Left colon (tissue), 1 donor: ENCODE measurements around the genes STAT4 and CAVIN2.

DNA sequence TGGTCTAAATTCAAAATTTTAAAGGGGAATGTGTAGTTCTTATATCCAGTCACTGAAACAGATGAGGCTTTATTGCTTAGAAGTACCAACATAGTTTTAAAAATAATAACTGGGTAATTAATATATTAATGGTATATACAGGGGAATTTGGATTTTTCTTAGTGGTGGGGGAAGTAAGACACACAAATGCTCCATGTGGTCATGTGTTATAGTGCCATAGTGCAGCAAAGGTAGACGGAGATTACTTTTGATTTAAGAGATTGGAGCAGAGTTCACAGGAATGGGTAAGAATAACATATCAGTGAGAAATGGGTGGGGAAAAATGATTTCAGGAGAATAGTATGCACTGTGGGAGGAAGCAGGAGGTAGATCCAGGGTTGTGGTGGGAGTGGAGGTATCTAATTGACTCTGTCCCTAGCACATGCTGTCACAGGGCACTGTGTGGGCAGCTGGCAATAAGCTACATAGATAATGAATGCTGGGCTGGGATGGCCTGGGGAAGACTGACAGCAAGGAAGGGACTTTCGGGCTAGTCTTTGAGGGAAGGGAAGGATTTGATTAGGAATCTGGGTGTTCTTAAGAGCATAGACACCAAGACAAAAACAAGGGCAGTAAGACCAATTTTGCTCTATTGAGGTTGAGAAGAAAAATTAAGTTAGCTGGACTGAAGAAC is 65.3 kb downstream of the STAT1 start:
- PRO-cap, result no peak

DNA sequence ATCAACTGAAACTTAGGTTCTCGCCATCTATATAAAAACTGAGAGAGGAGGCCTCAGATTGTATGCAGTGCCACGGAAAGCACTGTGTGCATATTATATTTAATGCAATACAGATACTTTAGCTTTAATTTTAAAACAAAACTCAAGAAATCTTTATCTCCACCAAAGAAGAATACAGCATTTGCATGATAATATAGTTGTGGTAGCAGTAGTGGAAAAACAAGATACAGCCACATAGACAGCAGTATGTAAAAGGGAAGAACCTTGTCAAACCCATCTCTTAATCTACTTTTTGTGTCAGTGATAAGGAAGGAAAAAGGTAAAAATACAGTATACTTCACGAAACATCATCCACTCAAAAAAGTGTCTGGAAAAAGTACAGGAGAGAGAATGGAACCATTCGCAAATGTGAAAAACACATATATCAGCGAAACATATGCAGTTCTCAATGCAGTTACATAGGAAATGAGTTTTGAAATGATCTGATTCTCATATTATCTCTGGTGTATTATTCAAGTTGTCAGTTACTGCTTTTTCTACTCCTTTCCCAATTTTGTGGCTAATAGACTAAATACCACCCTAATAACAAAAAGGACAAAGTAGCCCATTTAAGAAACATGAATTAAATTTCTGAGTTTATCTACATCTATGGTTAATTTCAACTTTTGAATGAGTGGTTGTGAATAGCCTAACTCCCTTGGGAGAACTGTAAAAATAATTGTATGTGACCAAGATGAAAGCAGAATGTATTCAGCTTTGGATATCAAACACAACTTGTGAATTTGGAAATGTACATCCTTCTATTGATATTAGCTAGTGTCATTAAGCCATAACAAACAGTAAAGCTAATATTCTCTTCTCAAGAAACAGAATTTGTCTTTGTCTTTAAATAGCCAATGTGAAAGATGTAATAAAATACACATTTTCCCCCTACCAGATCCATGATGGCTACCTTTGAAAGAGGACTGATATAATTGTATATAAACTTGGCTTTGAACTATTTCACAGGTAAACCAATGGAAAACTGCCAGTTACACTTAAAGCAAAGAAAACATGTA is 44.4 kb downstream of the STAT1 start:
- PRO-cap, result no peak

- PRO-cap, result no peak
Measured at GRCh38 chr2:191008840-191009182, 5.2 kb downstream of the STAT1 start.

GRCh38 chr2:191019988-191020736 is 6.2 kb upstream of the STAT1 start:
- PRO-cap, result bidirectional peak, plus-strand start at chr2:191020538, minus-strand start at chr2:191020306

DNA sequence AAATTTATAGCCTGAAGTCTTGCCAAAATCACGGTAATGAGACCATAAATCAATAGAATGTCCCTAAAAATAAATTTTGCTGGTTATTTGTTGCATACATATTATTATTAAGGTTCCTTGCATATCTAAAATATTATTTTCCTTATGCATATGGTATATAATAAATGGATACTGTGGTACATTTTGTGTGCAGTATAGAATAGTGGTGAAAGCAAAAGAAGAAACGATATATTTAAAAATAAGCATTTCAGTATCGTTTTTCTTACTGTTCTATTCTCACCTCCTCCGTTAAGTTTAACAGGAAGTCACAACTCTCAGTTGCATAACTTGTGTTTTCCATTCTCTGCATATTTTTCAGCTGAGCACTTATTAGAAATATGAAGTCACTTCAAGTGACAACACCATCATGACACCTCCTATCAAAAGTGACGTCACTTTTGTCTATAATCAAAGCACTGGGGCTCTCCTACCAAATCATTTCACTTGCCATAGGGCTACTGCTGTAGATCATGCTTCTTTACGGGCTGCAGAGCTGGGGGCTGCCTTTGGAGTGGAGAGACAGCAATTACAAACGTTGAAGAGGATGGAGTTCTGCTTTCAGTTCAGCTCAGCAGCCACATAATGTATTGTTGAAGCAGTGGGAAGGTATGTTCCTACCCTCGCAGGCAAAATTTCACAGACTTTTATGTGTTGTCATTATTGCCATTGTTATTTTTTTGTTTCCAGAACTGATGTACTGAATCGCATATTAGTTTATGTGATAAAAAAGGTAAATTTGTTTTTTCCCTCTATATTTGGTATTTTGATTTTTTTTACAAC is 36.4 kb downstream of the STAT4 start:
- PRO-cap, result no peak

DNA sequence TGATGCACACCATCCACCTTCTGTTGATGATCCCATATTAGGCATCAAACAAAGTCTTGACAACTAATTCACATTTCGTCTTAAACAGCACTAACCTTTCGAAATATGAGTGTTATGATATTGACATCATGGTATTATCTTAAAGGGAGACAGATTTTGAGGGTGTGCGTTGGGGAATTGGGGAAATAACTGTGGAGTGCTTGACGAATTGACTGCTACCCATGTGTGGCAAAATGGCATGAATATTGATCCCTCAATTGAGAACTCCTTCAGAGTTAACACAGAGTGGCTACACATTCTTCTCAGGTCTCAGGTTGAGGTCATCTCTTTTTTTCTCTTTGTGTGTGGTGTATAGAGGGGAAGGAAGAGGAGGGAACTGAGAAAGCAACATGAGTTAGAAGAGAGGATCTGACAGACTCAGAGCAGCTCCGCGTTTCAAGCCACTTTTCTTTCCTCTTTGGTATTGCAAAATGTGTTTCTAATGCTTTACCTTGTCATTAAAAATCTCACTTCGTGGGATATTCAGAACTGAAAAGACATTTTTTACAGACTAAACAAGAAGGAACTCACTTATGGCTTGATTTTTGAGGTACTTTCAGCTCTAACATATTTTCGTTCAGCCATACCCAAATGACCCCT is 22.7 kb downstream of the STAT4 start:
- PRO-cap, result no peak

DNA sequence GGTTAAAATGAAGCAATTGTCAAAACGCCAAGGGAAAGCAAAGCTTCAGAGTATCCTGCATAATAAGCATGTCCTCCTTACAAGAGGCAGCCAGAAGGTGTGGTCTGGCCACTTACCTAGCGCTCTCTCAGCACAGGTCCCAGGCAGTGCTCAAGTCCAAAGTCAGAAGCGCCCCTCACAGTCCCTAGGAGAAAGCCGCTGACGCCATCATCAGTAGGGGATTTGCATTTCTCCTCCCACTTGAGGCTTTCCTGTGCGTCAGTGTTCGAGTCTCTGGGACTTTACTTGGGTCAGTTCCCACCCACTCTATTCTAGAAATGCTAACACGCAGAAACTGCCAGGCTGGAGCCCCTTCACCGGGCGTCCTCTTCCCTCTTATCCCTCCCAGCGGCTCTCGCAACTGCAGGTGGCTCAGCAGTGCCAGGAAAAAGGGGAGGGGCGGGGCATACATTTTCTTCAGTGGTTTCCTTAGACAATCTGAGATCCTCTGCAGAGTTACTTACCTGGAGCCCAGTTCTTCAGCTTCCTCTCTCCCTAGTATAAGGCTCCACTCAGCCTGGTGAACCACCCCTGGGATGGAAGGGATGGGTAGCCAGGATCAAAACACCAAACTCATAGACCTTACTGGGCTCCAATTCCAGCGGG is at the start of gene STAT4:
TSS of gene STAT4 (minus strand) at position 164 of the 645 bp plus-strand sequence.
- PRO-cap, result bidirectional peak, plus-strand start at position 330 of the sequence, minus-strand start at position 129 of the sequence

- PRO-cap, result no peak
Measured at GRCh38 chr2:191166092-191166695, 15.4 kb upstream of the STAT4 start.

- PRO-cap, result no peak
Measured at GRCh38 chr2:191171559-191172099, 20.8 kb upstream of the STAT4 start.

- PRO-cap, result no peak
Measured at GRCh38 chr2:191184444-191185193, 33.8 kb upstream of the STAT4 start.

DNA sequence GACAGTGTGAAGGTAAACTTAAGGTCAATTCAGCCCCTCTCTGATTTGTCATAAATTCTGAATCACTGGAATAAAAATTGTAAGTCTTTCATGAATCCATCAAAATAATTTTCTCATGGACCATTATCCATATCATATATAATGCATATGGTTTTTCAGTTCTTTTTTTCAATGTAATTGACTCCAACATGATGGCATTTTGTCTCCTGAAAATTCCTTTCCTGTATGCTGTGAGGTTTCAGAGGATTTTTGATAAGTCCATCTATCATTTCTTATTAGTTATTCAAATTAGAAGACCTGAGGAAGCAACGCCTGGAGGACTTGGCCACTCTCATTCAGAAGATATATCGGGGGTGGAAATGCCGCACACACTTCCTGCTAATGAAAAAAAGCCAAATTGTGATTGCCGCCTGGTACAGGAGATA is 147.6 kb downstream of the MYO1B start:
- PRO-cap, result no peak

GRCh38 chr2:191593964-191594445 is 83.9 kb upstream of the NABP1 start:
- PRO-cap, result no peak

GRCh38 chr2:191628843-191629436 is 49.0 kb upstream of the NABP1 start:
- PRO-cap, result no peak

GRCh38 chr2:191666699-191667260 is 11.2 kb upstream of the NABP1 start:
- PRO-cap, result no peak

GRCh38 chr2:191677938-191677991 is 171 bp upstream of the NABP1 start:
- PRO-cap, result no peak

DNA sequence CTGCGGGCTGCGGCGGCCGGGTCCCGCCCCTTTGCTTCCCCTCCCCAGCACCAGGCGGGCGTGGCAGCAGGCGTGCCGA is 105 bp upstream of the NABP1 start:
- PRO-cap, result no peak

GRCh38 chr2:191689591-191690100 is 11.7 kb downstream of the NABP1 start:
- PRO-cap, result no peak

DNA sequence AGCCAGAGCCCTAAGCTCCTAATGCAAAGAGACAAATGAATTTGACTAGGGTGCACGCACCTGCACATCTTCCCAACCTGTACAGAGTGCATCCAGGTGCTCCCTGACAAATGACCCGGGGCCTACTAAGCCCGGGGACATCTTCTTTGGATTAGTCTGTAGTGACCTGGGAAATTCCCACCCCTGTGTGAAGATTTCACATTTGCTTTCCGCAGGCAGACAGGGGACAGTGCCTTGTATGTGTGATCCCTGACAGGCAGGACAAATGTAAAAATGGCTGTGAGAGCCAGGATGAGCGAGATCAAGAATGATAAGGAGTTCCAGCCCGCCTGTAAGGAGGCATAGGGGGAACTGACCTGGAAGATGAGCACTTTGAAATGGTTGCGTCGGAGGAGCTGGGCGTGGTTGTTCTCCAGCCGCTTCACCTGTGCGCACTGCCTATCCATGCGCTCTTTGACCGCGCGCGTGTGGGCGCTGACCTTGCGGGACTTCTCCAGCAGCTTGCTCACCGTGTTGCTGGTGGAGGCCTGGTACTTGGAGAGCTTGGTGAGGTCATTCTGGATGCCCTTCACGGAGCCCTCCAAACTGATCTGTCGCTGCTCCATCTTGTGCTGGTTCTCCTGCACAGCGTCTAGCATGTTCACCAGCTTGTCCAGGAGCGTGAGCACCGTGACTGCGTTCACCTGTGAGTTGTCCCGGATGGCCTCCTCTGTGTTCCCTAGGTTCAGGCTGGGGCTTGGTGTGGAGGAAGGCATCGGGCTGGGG is 619 bp downstream of the CAVIN2 start:
- PRO-cap, result no peak

GRCh38 chr2:191846852-191847603 is at the start of gene CAVIN2:
Gene CAVIN2, minus strand, starts transcription at chr2:191847088.
- PRO-cap, result unidirectional peak, minus-strand start at chr2:191847075; bidirectional peak, plus-strand start at chr2:191847458, minus-strand start at chr2:191847207

DNA sequence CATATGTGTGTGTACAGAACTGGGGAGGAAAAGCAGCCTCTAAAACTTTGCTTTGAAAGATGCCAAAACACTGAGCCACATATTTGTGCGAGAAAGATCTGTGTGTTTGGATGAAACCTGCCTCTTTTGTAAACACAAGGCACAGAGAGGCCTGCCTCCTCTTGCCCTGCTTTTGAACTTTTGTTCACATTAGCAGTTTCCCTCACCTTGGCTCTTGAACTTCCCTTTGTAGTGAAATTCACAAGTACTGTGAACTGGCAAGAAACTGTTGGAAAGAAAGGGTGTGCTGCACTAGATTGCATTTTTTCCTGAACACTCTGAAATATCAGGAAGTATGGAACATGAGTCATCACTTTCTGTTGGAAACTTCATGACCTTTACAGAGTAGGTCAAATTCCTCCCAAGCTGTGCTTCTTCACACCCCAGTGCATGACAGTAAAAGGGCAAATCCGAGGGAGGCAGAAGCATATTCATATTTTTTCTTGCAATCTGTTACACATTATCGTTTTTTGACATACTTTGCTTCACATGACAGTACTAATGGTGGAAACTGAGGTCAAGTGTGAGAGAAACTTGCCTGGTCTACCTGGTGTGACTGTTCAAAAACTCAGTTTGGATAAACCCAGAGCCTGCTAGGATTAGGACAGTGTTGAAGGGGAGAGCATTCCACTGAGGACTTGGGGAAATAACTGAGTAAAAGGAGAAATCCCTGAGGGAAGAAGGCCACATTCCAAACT is 20.1 kb upstream of the CAVIN2 start:
- PRO-cap, result no peak